ENCODE results near the gene SEL1L3.

DNA sequence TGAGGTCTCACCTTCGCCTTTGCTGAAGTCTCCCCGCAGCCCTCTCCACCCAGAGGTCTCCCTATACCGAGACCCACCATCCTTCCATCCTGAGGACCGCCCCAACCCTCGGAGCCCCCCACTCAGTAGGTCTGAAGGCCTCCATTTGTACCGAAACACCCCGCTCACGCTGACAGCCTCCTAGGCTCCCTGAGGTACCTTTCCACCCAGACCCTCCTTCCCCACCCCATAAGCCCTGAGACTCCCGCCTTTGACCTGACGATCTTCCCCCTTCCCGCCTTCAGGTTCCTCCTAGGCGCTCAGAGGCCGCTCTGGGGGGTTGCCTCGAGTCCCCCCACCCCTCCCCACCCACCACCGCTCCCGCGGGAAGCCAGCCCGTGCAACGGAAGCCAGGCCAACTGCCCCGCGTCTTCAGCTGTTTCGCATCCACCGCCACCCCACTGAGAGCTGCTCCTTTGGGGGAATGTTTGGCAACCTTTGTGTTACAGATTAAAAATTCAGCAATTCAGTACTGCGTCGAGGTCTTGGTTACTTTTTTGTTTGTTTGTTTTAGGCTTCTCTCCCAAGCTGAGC is 5.0 kb downstream of the SOD3 start:
- PRO-cap, result no peak

DNA sequence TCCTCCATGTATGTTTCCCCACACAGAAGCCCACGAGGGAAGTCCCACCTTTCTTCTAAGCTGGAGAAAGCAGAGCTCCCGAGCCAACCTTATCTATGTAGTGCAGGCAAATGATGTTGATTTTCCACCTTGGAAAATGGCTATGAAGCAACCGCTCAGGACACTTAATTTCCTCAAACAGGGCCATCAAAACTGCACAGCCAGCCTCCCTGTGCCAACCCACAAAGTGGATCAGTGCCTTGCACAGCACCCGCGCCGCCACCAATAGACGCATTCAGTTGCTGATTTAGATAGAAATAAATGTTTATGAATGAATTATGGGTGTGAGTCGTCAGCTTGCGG is 46.9 kb downstream of the SOD3 start:
- PRO-cap, result no peak

GRCh38 chr4:24913231-24913573 is 360 bp upstream of the CCDC149 start:
- PRO-cap, result no peak

GRCh38 chr4:25861905-25862645 is 713 bp downstream of the SEL1L3 start:
- PRO-cap, result unidirectional peak, plus-strand start at chr4:25862114; bidirectional peak, plus-strand start at chr4:25862705, minus-strand start at chr4:25862511

GRCh38 chr4:25862646-25863405 is at the start of gene SEL1L3:
TSS of gene SEL1L3 (minus strand) at chr4:25862988.
- PRO-cap, result bidirectional peak, plus-strand start at chr4:25862705, minus-strand start at chr4:25862511; bidirectional peak, plus-strand start at chr4:25863269, minus-strand start at chr4:25862988

DNA sequence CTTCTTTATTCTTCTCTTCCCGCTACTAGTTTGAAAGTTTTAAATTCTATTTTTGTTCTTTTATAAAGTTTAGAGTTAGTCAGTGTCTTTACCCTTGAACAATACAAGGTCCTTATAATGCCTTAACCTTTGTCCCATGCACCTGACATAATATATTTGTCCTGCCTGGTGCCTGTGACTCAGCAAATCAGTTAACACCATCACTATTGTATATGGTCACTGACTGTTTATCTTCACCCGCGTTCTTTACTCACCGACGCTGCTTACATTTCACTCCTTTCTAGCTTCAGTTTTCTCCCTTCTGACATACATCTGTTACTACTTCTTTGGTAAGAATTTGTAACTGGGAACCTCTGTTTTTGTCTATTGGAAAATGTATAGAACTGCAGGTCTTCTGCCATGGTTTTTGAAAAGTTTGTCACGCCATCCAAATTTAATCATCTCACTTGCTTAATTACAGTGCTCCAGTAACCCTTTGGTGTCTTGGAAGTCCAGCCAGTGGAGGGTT is 5.7 kb downstream of the SMIM20 start:
- PRO-cap, result no peak

DNA sequence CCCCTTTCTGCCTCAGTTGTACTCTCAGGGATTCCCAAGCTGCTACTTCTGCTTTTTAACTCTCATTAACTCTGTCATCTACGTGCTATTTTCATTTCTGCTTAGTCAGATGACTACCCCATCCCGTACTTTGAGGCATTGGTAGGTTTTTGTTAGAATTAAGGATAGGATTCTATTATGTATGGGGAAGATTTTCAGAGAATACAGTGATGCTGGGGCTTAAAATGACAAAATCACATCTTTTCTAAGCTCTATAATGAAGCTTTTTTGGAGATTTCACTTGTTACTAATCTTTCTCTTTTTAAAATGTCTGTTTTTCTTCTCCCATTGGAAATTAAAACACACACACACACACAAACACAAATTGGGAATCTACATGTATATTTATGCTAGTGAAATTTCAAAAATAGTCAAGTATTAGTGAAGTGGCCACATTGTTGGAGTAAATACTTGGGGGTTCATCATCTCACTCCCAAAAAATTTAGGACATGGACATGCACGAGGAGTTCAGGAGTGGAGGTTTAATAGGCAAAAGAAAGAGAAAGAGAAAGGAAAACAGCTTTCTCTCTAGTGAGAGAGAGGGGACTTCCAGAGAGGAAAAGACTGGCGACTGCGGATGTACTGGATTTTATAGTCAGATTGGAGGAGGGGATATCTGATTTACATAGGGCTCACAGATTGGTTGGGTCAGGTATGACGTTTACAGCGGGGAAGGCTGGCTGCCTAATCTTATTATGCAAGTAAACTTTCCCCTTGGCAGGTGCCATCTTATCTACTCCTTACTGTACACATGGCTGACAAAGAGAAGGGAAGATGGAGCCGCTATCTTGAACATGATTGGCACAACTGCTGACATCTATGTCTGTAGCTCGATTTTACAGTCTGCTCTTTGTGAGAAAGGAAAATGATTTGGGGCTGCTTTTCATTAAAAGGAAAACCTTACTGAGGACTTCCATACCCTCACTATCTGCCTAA is 25.2 kb downstream of the RBPJ start:
- PRO-cap, result bidirectional peak, plus-strand start at position 759 of the sequence, minus-strand start at position 605 of the sequence

DNA sequence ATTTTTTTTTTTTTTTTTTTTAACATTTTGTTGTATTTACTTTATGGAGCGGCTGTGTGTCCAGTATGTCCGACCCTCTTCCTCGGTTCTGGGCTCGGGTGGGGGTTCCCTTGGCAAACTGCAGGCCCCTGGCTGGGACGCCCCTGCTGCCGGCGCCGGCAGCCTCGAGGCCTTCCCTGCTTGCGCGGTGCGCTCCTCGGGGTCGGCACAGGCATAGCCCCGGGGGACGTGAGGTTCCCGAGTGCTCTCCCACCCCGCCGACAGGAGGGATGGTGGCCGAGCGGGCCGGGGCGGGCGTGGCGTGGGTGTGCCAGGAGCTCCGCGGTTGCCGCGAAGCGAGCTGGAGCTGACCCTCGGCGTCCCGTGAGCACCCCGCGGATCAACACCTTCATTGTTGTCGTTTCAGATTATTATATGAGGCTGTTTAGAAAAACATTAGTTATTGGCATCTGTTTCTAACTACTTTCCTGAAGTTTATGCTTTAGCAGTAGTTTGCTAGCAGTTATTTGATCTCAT is 38.7 kb downstream of the RBPJ start:
- PRO-cap, result no peak

DNA sequence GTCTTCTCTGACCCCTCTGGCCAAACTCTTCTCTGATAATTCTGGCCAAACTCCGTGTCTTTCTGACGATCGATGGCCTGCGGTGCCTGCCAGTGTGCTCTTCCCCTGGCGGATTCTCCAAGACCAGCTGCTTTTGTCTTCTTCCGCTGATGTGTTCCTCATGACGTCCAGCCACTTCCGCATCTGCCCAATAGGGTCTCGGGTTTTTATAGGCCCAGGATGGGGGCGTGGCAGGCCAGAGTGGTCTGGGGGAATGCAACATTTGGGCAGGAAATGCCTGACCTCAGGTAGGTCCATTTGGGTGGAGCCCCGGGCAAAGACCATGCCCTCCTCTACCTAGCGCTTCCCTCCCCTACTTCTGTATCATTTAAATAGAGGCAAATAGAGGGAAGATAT is 1542.1 kb downstream of the STIM2 start:
- PRO-cap, result no peak

- PRO-cap, result no peak
Observed at GRCh38 chr4:30716627-30717131, 3.5 kb upstream of the PCDH7 start.

GRCh38 chr4:31248794-31248993 is 528.5 kb downstream of the PCDH7 start:
- PRO-cap, result unidirectional peak, plus-strand start at chr4:31248854

GRCh38 chr4:36283115-36283413 is 1.6 kb downstream of the DTHD1 start:
- PRO-cap, result unidirectional peak, plus-strand start at chr4:36283292

DNA sequence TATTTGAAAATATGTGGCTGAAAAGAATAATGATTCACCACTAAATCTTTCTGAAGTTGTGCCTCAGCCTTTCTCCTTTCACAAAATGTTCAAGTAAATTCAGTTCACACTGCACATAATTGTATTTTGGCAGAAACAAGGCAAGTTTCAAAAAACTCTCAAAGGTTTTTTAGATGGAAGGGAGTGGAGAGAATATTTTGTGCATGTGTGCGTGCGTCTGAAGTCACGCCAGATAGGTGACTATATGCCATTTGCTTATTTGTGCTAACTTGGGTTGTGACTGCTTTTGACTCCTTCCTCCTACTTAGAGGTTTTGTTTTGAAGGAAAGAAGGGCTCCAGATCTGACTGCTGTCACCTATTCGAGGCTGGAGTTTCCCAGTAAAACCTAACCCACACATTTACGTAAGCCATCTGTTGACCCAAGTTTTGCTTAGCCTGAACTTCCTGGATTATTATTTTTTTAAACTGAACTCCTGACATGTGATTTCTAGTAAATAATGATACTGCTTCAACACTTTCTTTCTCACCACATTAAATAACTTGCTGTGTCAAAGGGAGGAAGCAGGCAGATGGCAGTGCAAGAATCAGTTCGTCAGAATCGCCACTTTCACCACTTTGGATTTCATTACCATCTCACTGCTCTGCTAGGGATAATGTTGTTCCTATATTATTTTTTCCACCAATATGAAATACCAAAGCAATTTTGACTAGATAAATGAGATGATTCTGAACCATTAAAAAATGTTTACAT is 41.5 kb downstream of the DTHD1 start:
- PRO-cap, result bidirectional peak, plus-strand start at position 547 of the sequence, minus-strand start at position 354 of the sequence

GRCh38 chr4:37243745-37244304 is 718 bp upstream of the NWD2 start:
- PRO-cap, result unidirectional peak, plus-strand start at chr4:37244184

GRCh38 chr4:37428411-37428932 is 25.3 kb upstream of the C4orf19 start:
- PRO-cap, result no peak

- PRO-cap, result no peak
Observed at GRCh38 chr4:37441684-37442126, 12.0 kb upstream of the C4orf19 start.

- PRO-cap, result no peak
Observed at GRCh38 chr4:37664663-37665113, 21.5 kb downstream of the RELL1 start.

- PRO-cap, result no peak
Observed at GRCh38 chr4:37665447-37666317, 20.5 kb downstream of the RELL1 start.

GRCh38 chr4:37685024-37685664 is 1.0 kb downstream of the RELL1 start:
- PRO-cap, result bidirectional peak, plus-strand start at chr4:37685363, minus-strand start at chr4:37685188

GRCh38 chr4:37780648-37781109 is 45.8 kb upstream of the PGM2 start:
- PRO-cap, result unidirectional peak, minus-strand start at chr4:37780885

Measured in paraaortic lymph node (tissue), 1 donor.